Lung (tissue), 4 donors: ENCODE measurements around a stretch of chr7.

DNA sequence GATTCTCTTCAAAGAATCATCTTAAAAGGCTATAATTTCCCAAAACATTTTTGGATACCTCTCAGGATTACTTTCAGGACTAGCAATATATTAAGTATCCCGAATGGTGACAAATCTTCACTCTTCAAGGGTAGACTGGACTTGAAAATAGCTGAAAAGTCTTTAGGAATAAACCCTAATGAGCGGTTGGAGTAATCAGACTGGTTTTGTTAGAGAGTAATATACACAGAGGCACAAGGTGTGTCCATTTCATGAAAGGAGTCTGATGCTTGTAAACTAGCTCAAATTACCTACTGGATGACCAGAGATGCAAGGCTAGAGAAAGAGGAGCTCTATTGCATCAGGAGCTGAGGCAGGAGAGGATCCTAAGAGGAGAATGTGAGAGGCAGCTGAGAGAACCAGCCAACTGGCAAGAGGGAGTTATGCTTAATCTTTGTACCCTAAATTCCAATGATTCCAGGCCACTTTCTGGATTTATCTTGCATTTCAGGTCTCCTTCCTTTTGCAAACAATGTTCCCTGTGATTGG lies 57.7 kb upstream of the PTPN12 start:
- PRO-cap = no peak
- RAMPAGE, long total RNA = no peak
- RRBS = no CpG with 5 or more reads among the region's 2 CpGs

- PRO-cap = no peak
- RAMPAGE, long total RNA = no peak
These were observed 2.0 kb downstream of the RSBN1L start for GRCh38 chr7:77698335-77698578.

GRCh38 chr7:77802929-77803439 lies 4.8 kb upstream of the TMEM60 start:
- PRO-cap = no peak
- RAMPAGE, long total RNA = no peak

DNA sequence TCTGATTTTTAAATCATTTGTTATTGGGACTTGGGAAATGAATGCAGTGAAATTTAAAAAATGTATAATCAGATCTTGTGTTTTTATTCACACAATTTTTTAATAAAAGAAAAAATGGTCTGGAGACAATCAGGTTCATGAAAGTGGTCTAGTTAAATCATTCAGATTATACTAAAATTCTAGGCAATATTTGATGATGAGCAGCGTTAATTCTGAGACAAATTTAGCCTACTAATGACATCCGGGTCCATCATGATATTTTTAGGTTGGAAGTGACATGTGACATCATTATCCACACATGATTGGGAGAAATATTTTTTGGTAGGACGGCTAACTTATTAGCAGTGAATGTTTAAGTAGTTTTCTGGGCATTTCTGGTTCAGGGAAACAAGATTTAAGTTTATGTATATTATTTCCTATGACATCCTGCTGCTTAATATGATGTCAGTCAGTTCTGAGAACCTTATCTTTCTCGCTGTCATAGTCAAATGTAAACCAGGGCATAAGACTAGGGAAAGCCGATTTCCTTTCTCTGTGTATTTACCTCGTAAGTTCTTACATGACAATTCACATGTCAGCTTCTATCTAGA lies 602.3 kb upstream of the TMEM60 start:
- PRO-cap = no peak
- RAMPAGE, long total RNA = no peak
- RRBS = no CpG with 5 or more reads among the region's 6 CpGs

DNA sequence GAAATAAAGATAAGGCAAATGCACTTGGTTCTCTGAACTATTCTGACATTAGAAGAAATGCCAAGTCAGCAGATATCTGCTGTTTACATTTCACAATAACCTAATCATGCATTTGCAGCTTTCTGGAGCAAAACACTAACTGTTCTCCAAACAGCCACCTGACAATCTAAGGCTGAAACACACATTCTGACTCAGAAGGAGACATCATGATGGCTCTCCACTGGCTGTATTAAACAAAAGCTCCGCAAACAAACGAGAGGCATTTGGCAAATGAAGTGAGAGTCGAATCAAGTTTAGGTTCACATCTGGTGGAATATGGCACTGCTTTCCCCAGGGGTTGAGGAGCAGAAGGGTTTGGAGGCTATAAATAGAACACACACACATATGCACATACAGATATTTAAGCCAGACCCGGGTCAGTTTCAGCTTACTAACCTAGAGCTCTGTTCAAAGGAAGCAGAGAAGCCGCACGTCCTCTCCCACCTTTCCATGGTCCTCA lies 683.0 kb downstream of the MAGI2 start:
- PRO-cap = no peak
- RAMPAGE, long total RNA = no peak
- RRBS = no CpG with 5 or more reads among the region's 6 CpGs

DNA sequence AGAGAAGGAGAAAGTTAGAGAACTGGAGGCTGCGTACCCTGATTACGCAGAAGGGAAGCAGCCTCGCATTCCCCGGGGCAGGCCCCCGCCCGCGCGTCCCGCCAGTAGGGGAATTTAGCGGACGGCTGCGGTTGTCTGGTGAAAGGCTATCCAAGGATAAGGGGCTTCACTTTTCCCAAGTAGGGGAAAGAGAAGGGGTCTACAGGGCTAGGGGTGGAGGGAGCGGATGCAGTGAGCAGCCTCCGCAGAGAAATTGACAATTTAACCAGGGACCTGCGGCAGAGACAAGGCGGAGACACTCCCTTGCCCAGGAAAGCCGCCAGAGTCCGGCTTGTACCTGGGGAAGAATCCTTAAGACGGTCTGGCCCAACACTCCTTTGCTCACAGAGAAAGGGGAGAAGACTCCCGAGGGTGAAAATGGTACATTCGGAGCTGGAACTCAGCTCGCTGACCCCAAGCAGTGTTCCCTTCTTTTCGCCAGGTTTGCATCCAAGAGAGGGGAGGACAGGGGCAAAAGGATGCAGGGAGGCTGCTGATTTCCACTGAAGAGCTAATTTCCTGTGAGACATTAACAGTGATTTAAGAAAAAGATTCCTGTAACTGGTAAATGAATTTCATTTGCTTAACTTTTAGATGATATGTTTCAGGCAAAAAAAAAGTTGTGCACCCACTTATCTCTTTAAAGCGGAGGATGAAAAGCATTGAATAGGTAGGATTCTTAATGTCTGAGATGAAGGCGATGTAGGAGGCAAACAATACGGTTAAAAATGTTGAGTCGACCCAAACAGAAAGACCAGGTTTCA lies 1.1 kb upstream of the MAGI2 start:
- PRO-cap = no peak
- RAMPAGE, long total RNA = no peak
- RRBS = no CpG with 5 or more reads among the region's 27 CpGs

DNA sequence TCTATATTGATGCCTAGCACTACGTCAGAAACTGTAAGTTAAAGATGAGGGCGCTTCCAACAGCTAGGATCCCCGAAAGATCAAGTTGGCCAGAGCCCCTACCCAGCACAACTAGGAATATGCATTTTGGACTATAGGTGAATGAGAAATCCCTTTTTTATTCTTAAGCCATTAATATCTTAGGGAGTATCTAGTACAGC lies 93.3 kb upstream of the GNAI1 start:
- PRO-cap = no peak
- RAMPAGE, long total RNA = no peak
- RRBS = no CpG with 5 or more reads among the region's 3 CpGs

DNA sequence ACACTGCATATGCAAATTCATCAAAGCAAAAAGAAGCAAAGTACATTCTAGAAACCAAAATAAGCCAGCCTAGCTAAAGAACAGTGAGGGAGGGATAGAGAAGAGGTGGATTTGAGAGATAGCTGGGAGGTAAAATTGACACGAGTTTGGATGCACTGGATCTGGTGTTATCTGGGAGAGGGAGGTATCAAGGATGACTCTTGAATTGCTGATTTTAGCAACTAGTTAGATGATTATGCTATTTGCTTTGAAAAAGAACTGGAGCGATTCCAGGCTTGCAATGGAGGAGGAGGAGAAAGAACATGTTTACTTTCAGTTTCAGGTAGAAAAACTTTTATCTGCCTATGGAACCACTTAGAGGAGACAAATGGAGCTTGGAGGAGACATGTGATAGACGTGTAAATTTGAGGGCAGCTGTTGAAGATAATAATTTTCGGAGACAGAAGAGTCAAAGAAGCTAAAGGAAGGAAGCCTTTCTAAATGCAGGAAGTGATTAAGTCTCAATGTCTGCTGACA lies 56.6 kb upstream of the GNAI1 start:
- PRO-cap = no peak
- RAMPAGE, long total RNA = no peak
- RRBS = no CpG with 5 or more reads among the region's 4 CpGs

GRCh38 chr7:80137706-80137941 lies 3.0 kb downstream of the GNAI1 start:
- PRO-cap = no peak
- RAMPAGE, long total RNA = no peak
- RRBS = no CpG with 5 or more reads among the region's 2 CpGs

- PRO-cap = no peak
- RAMPAGE, long total RNA = no peak
These were observed 3.1 kb downstream of the CD36 start for GRCh38 chr7:80641505-80641884.

- PRO-cap = no peak
- RAMPAGE, long total RNA = no peak
- RRBS = no CpG with 5 or more reads among the region's 5 CpGs
These were observed 178.4 kb upstream of the HGF start for GRCh38 chr7:81947997-81948870.

DNA sequence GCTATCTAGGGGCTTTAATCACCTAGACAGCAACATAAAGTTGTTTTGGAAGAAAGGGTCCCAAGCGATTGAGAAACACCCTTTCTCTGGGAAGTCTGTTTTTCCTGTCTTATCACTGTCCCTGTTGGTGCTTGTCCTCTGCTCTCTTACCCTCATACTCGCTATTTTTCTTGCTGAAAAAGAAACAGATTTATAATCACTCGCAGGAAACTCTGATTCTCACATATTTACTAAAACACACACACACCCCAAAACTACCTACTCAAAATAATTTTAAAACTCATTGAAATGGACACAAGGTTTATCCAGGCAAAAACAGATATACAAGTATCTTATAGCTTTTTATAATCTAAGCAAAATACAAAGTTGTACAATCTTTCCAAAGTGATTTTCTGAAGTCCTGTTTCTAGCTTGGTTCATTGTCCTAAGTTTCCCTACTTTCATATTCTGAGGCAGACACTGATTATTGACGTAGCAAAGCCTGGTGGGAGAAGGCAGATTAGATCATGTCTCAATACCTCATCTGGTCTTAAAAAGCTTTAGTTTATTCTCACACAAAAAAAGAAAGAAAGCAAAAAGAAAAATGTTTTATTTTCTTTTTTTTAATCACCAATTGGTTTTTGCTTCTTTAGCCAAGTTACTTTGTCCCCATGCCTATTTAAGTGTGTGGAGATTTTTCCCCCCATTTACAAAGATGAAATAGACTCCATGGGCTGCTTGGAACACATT lies 157.2 kb downstream of the CACNA2D1 start:
- PRO-cap = no peak
- RAMPAGE, long total RNA = no peak
- RRBS = no CpG with 5 or more reads among the region's 4 CpGs

GRCh38 chr7:87188788-87189538 lies 30.6 kb downstream of the TMEM243 start:
- PRO-cap = no peak
- RAMPAGE, long total RNA = no peak
- RRBS = no CpG with 5 or more reads among the region's 4 CpGs

GRCh38 chr7:87464838-87465201 lies 10.7 kb downstream of the ABCB4 start:
- PRO-cap = no peak
- RAMPAGE, long total RNA = no peak
- RRBS = no CpG with 5 or more reads among the region's 9 CpGs

DNA sequence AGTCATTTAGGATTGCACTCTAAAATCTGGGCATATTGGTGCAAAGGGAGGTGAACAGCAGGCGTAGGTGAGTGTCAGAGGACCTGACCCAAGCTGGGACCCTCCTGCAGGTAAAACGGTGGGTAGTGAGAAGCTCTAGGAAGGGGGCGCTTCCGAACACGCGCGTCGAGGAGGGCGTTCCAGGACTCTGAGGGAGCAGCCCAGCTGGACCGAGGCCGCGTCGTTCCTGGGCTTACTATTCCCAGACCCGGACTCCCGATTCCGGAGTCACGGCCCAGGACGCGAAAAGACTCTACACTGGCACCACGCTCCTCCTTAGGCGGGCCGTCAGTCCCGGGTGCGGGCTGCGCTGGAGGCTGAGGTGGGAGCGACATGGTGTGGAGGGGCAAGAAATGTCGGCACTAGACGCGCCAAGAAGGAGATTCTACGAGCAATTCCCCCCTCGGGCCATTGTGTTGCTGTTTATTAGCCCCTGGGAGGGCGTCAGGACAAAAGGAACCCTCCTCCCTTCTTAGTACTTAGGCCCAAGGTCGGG lies 635 bp upstream of the RUNDC3B start:
- PRO-cap = no peak
- RAMPAGE, long total RNA = no peak
- RRBS = 3% methylated on average over 8 of the region's 33 CpGs

- PRO-cap = no peak
- RAMPAGE, long total RNA = no peak
- RRBS = 6% methylated on average over 10 of the region's 33 CpGs
These were observed 671 bp downstream of the RUNDC3B start for GRCh38 chr7:87628815-87629322.

GRCh38 chr7:87713071-87713564 lies 84.9 kb downstream of the RUNDC3B start:
- PRO-cap = no peak
- RAMPAGE, long total RNA = no peak
- RRBS = no CpG with 5 or more reads among the region's 2 CpGs

- PRO-cap = no peak
- RAMPAGE, long total RNA = no peak
- RRBS = no CpG with 5 or more reads among the region's 1 CpG
These were observed 107.1 kb downstream of the RUNDC3B start for GRCh38 chr7:87735222-87735824.

DNA sequence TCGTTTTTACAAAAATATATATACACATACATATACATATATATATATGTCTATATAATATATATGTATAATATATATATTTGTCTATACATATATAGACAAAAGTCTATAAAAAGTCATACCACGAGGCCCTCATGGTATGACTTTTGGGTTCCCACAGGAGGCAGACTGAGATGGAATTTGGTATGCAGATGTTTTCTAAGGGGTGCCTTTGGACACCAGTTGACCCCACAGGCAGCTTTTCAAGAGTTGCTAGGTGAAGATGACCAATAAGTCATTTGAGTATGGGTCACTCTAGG lies 23.4 kb upstream of the ADAM22 start:
- PRO-cap = no peak
- RAMPAGE, long total RNA = no peak
- RRBS = no CpG with 5 or more reads among the region's 2 CpGs

- PRO-cap = no peak
- RAMPAGE, long total RNA = no peak
- RRBS = no CpG with 5 or more reads among the region's 3 CpGs
These were observed 1.6 kb downstream of the STEAP4 start for GRCh38 chr7:88304991-88305547.